ENCODE measurements around a stretch of chr22.

GRCh38 chr22:46048155-46048782, 71.3 kb upstream of the WNT7B start:
- PRO-cap = no peak
- RRBS = no CpG with 5 or more reads among the region's 15 CpGs

DNA sequence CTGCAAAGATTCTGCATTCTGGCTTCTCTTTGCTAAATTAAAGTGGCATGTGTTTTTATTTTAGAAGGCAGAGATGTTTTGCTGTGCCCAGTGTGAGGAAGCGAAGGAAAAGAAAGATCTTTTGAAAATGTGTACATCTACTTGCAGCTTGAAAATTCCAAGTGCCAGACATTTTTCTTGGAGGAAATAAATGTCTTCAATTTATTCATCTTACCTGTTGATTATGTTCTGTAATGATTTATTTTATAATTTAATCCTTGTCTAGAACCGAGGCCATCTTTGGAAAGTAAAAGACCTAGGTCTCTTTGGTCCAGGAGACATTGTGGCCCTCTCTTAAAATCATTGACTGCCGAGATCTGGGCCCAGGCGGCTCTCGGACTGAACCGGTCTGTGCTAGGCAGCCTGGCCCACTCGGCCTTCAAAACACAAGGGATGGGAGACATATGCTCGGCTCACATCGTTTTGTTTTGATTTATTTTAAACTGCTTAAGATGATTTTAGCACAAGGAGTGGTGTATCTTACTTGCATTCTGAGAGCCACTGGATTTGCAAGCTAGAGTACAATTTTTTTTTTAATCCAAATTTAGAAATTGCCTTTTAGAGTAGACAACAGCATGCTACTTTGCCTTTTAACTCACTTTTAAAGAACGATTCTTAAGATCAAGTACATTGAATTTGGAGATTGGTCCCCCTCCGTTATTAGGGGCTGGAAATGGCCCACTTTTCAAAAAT, 80.2 kb upstream of the WNT7B start:
- PRO-cap = bidirectional peak, plus-strand start at position 342 of the sequence, minus-strand start at position 360 of the sequence
- RRBS = no CpG with 5 or more reads among the region's 11 CpGs

DNA sequence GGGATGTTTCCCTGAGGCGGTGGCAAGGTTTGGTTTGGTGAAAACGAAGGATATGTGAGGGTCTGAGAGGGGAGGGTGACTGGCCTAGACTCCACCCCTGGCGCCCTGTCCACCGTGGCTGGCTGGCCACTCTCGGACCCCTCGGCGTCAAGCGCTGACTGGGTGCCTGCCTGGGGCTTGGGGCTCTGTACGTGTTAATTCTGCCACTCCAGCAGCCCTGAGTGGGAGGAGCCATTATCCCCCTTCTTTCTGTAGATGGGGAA, 70.9 kb upstream of the PPARA start:
- PRO-cap = no peak
- RRBS = no CpG with 5 or more reads among the region's 9 CpGs

DNA sequence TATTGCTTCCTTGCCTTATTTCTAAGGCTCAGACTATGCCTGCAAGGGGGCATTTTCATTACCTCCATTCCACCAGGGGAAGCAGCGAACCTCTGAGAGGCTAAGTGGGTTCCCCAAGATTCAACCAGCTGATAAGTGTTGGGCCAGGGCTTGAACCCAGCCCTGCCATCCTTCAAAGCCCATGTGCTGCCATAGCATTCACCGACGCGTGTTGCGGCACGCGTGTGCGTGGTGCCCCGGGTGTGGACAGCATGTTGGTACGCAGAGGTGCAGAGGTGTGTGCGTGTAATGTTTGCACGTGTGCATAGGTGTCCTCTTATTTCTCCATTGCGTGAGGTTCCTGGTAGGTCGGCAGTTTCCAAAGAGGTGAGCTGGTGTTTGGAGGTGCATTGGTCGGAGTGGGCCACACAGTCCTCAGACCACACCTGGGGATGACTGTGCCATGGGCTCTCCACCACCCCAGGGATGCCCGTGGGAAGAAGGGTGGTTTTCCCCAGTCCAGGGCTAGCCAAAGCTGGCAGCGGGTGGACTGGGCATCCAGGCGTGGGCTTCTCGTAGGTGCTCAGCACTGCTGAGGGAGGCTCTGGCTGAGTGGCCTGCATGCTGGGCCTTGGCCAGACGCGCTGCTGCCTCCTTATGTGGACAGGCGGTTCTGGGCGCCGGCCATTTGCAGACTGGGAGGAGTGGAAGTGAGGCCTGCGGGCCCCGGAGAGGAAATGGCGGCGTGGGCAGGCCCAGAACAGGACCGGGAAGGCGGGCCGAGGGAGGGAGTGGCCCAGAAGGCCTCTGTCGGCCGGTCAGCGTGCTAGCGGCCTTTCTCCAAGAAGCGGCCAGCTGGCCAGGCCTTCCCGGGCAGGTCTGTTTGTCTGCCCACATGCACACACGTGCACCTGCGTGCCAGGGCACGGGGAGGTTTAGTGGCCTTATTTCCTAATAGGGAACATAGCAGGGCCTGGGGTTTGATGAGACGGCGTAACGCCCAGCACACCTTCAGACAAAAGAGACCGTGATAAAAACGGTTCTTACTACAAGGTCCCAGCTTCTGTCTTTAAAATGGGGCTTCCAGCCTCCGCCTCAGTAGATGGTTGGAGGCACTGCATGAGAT, 65.6 kb upstream of the PPARA start:
- PRO-cap = bidirectional peak, plus-strand start at position 778 of the sequence, minus-strand start at position 691 of the sequence
- RRBS = under 1% methylated on average over 12 of the region's 46 CpGs

- PRO-cap = no peak
- RRBS = no CpG with 5 or more reads among the region's 7 CpGs
These were observed 60.8 kb upstream of the PPARA start for GRCh38 chr22:46089534-46089892.

GRCh38 chr22:46090765-46091350, 59.5 kb upstream of the PPARA start:
- PRO-cap = no peak
- RRBS = no CpG with 5 or more reads among the region's 10 CpGs

DNA sequence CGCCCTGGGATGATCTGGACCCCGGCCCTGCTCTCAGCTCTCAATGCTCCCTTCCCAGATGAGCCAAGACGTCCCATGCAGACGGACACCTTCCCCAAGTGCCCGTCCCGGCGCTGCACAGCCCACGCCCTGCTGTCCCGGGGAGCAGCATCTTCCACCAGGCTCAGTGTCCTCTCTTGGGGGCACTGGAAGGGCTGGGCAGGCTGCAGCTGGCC, 24.3 kb upstream of the PPARA start:
- PRO-cap = no peak
- RRBS = 89% methylated on average over 5 of the region's 9 CpGs

DNA sequence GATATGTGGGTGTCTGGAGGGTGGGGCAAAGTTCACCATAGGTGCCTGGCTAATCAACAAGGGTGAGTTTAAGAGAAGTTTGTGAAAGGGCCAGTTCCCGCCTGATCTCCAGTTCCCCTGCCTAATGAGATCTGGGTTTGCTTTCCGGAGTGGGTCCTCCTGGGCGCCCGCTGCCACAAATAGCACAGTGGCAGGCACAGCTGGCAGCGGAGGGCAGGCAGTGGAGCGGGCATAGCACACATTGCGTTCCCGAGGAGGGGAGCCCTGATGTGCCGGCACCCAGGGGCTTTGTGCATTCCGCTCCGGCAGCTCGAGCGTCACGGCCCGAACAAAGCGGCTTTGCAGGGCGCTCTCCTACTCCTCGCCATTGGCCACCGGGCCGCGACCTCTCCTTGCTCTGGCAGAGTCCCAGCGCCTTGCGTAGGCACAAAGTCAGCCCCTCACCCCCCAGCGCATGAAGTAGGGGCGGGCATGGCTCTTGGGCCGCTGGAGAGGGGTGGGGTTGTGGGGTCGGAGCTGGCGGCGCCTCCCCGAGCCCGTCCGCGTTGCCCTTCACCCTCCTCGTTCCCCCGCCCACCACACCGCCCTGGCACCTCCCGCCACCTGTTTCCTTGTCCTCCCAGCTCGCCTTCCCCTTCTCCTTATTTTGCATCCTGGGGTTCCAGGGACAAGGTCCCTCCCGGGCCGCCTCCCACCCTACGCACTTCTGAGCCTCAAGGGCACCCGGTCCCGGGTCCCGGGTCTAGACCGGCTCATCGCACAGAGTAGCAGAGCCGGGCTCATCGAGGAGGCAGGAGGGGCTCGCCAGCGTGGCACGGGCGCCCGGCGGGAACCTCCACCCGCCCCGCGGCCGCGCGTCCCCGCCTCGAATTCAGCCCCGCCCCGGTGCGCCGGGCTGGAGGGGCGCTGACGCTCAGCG, 787 bp upstream of the PPARA start:
- PRO-cap = no peak
- RRBS = 27% methylated on average over 35 of the region's 69 CpGs

- PRO-cap = no peak
- RRBS = no CpG with 5 or more reads among the region's 15 CpGs
These were observed 46.0 kb downstream of the PPARA start for GRCh38 chr22:46196232-46196864.

GRCh38 chr22:46390923-46391482, 55.5 kb downstream of the TRMU start:
- PRO-cap = no peak
- RRBS = no CpG with 5 or more reads among the region's 26 CpGs

GRCh38 chr22:46457644-46458236, 79.7 kb downstream of the CELSR1 start:
- PRO-cap = no peak
- RRBS = no CpG with 5 or more reads among the region's 19 CpGs

- PRO-cap = no peak
- RRBS = 100% methylated on average over 1 of the region's 46 CpGs
These were observed 73.4 kb downstream of the CELSR1 start for GRCh38 chr22:46463861-46464588.

GRCh38 chr22:46579756-46580279, 40.4 kb upstream of the GRAMD4 start:
- PRO-cap = no peak
- RRBS = 66% methylated on average over 3 of the region's 12 CpGs

GRCh38 chr22:46595905-46596481, 24.2 kb upstream of the GRAMD4 start:
- PRO-cap = no peak
- RRBS = no CpG with 5 or more reads among the region's 14 CpGs

DNA sequence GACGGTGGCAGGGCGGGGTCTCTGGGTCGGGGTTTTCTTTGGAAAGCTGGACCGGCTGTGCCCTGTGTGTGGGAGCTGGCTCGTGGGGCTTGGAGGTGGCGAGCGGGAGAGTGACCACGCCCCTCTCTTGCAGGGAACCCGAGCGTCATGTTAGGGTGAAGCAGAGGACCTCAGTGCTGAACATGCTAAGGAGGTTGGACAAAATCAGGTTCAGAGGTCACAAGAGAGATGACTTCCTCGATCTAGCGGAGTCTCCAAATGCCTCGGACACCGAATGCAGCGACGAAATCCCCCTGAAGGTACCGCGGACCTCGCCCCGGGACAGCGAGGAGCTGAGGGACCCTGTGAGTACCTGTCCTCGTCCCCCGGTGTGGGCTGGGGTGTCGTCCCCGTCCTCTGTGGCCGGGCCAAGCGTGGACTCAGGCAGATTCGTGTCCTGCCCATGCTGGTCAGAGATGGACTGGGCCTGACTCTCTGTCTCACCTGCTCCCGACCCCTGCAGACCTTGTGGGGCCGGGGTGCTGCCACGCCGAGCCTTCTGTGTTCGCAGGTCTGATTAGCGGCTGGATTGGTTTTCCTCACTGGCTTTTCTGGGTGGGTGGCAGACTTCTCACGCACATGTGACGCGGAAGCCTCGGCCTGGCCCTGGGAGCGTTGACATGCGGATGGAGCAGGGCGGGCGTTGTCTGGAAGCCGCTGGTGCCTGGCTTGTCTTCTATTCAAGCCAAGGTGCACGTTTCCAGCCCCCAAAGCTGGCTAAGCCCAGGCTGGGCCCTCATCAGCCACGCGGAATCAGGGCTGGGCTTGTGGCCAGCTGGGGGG, 6.6 kb downstream of the GRAMD4 start:
- PRO-cap = no peak
- RRBS = 97% methylated on average over 4 of the region's 46 CpGs

DNA sequence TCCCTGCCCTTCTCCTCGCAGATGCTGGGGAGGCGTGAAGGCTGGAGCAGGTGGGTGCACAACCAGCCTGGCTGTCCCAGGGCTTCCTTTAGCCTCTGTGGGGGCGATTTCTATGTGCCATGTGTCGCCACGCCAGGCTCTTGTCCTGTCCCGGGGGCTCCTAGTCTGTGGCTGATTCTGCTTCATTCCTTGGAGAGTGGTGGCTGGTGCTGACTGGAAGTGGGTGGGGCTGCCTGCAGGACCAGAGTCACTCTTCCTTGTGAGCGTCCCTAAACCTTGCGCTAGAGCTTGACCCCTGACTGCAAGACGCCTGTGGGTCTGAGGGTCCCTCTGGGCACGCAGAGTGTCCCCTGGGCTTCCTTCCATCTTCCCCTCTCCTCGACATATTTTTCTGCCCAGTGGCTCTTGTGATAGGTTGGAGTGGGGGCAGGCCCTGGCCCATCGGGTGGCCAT, 30.4 kb downstream of the GRAMD4 start:
- PRO-cap = no peak
- RRBS = no CpG with 5 or more reads among the region's 12 CpGs

DNA sequence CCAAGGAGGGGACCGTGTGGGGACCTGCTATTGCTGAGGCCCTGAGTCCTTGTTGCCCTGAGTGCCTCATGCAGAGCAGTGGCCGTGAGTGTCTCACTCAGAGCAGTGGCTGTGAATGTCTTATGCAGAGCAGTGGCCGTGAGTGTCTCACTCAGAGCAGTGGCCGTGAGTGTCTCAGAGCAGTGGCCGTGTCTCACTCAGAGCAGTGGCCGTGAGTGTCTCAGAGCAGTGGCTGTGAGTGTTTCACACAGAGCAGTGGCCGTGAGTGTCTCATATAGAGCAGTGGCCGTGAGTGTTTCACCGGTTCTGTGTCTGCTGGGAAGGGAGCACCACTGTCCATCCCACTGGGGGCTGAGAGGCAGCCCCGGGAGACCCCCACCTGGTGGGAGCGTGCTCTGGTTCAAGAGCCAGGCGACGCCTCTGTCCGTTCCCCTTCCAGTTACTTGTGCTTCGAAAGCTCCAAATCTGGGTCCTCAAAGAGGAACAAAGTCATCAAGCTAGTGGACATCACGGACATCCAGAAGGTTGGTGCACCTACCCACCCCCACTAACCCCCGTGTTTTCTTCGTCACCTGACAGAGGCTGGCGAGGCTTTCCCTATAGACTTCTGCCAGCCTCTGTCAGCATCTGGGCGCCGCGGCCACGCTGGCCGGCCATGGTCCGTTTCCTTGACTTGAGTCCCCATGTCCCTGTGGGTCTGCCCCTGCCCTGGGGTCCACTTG, 55.0 kb downstream of the GRAMD4 start:
- PRO-cap = no peak
- RRBS = 81% methylated on average over 2 of the region's 25 CpGs

DNA sequence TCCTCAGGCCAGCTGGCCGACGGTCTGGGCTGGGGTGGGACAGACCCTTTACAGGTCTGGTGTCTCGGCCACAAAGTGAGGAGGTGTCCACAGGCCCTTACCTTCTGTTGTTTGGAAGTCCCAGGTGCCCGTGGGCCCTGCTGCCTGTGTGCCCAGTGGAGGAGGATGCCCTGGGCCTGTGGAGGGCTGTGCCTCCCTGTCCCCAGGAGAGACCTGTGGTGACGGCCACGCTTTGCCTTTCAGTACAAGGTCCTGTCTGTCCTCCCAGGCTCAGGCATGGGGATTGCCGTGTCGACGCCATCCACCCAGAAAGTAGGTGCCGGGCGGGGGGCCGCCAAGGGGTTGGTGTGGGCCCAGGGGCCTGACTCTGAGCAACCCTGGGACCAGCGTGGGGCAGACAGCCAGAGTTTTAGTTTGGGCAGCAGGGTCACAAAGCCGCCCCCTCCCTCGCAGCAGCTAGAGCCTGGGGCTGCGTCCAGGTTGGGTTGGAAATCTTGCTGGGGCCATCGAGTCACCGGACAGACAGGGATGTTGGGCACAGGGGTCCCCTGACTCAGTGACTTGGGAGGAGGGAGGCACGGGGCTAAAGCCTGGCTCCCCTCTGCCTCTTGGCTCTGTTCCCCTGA, 56.3 kb downstream of the GRAMD4 start:
- PRO-cap = no peak
- RRBS = no CpG with 5 or more reads among the region's 19 CpGs

- PRO-cap = no peak
- RRBS = no CpG with 5 or more reads among the region's 18 CpGs
These were observed 43.1 kb downstream of the CERK start for GRCh38 chr22:46694746-46695612.

GRCh38 chr22:46740928-46741353, 2.9 kb upstream of the CERK start:
- PRO-cap = no peak
- RRBS = no CpG with 5 or more reads among the region's 5 CpGs